Spleen (tissue), 7 donors: Measurements from ENCODE around the gene UROC1.

- PRO-cap, 4 experiments: no peak in any of the 4 experiments
- RAMPAGE, long total RNA, 4 experiments: no peak in any of the 4 experiments
These were observed 17.7 kb downstream of the MUC13 start for GRCh38 chr3:124916787-124917259.

DNA sequence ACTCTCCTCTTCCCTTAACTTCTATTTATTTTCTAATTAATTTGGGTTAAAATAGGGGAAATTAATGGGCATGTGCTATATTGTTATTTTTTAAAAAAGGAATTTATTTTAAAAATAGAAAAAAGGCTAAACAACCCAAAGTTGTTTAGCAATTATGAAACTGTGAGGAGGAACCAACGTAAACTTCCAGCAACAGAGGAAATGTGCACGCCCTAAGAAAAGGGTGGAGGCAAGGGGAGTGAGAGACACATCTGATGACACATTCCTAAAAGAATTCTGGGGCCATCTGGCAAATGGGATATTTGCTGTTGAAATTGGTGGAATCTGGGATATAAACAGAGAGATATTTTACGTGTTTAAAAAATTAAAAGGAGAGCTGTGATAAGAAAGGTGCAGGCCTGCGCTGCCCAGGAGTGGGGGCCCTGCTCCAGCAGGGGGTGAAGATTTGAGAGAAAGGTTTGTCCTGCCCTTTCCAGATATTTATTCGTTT lies 50.8 kb upstream of the MUC13 start:
- PRO-cap, 4 experiments: no peak in any of the 4 experiments
- RAMPAGE, long total RNA, 4 experiments: no peak in any of the 4 experiments

DNA sequence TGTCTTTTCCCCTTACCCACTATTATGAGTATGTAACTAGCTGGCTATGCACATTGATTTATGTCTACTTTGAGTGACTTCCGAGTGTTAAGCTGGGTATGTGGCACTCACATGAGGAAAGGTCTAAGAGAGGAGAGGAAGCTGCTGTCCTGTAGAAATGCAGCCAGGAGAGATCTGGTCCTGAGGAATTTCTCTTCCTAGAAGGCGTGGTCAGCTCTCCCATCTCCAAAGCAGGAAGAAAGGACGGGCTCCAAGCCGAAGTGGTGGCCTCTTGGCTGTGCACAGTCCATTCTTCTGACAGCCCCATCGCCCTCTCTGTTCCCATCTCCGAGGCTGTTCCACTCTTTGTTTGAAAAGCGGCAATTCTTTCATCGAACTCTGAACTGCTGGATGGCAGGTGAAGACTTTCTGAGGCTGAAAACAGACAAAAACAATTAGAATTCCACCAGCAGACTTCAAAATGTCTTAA lies 28.7 kb downstream of the HEG1 start:
- PRO-cap, 4 experiments: no peak in any of the 4 experiments
- RAMPAGE, long total RNA, 4 experiments: start-site peak on the minus strand in 1 of 4 experiments, centred at position 398 of the sequence, 18 reads per replicate

DNA sequence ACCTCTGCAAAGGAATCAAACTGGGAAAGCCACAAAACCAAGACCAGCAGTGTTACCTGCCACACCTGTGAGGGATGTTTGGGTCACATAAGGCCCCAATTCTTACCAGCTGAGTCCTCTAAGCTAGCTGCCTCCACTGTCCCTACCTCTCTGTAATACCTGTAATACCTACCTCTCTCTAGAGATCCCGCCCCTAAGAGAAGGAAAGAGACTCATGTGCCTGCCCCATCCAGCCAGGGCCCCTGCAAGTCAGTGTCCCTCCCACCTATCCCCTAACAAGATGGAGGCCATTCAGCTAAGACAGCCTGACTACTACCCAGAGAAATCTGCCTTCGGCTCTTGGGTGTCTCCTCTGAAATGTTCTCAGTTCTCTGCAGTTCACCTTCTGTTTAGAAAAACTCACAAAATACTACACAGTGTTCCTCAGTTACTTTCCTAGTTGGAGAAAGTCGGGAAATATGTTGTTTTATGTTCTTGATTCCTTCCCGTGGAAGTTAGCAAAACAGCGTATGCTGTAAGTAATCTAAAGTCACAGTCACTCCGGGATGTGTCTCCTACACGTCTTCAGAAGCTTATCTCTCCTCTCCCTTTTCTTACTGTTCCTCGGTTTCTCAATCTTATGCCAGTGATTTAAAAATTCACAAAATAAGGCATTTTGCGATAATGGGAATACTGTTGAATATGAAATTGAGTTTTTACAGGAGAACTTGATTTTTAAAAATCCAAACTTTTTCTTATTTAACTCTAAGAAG lies 1.9 kb downstream of the HEG1 start:
- PRO-cap, 4 experiments: no peak in any of the 4 experiments
- RAMPAGE, long total RNA, 4 experiments: no peak in any of the 4 experiments

- PRO-cap, 4 experiments: no peak in any of the 4 experiments
- RAMPAGE, long total RNA, 4 experiments: no peak in any of the 4 experiments
These were observed 68.1 kb upstream of the HEG1 start for GRCh38 chr3:125123890-125124222.

- PRO-cap, 4 experiments: no peak in any of the 4 experiments
- RAMPAGE, long total RNA, 4 experiments: no peak in any of the 4 experiments
These were observed 73.7 kb upstream of the HEG1 start for GRCh38 chr3:125129460-125130023.

- PRO-cap, 4 experiments: no peak in any of the 4 experiments
- RAMPAGE, long total RNA, 4 experiments: no peak in any of the 4 experiments
These were observed 64.4 kb downstream of the ZNF148 start for GRCh38 chr3:125310592-125311162.

GRCh38 chr3:125375956-125377096 lies 1.2 kb upstream of the ZNF148 start:
- PRO-cap, 4 experiments: no peak in any of the 4 experiments
- RAMPAGE, long total RNA, 4 experiments: no peak in any of the 4 experiments

DNA sequence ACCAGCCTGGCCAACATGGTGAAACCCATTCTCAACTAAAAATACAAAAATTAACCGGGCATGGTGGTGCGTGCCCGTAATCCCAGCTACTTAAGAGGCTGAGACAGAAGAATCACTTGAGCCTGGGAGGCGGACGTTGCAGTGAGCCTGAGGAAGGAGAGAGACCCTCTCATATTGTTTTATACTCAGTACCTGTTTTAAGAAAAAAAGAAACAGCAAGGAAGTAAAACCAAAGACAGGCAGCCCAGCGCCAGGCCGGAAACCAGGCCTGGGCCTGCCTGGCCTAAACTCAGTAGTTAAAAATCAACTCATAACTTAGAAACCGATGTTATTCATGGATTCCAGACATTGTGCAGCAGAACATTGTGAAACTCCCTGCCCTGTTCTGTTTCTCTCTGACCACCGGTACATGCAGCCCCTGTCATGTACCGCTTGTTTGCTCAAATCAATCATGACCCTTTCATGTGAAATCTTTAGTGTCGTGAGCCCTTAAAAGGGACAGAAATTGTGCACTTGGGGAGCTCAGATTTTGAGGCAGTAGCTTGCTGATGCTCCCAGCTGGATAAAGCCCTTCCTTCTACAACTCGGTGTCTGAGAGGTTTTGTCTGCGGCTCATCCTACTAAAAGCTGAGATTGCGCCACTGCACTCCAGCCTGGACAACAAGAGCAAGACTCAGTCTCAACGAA lies 1.4 kb upstream of the OSBPL11 start:
- PRO-cap, 4 experiments: no peak in any of the 4 experiments
- RAMPAGE, long total RNA, 4 experiments: no peak in any of the 4 experiments

- PRO-cap, 4 experiments: no peak in any of the 4 experiments
- RAMPAGE, long total RNA, 4 experiments: no peak in any of the 4 experiments
These were observed 179.2 kb upstream of the OSBPL11 start for GRCh38 chr3:125774538-125774952.

- PRO-cap, 4 experiments: no peak in any of the 4 experiments
- RAMPAGE, long total RNA, 4 experiments: no peak in any of the 4 experiments
These were observed 180.6 kb upstream of the OSBPL11 start for GRCh38 chr3:125775752-125776345.

GRCh38 chr3:125885990-125886512 lies 82.9 kb upstream of the ROPN1B start:
- PRO-cap, 4 experiments: no peak in any of the 4 experiments
- RAMPAGE, long total RNA, 4 experiments: no peak in any of the 4 experiments

GRCh38 chr3:125915224-125915630 lies 53.8 kb upstream of the ROPN1B start:
- PRO-cap, 4 experiments: no peak in any of the 4 experiments
- RAMPAGE, long total RNA, 4 experiments: no peak in any of the 4 experiments

DNA sequence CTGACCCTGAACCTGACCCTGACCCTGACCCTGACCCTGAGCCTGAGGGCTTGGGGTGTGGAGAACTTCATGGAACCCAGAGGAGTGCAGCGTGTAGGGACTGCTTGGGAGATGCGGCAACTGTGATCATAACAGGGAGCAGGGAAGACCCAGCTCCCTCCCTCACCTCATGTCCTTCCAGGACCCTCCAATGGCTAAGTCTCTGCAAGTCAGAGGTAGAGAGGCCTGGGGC lies 6.0 kb upstream of the ALDH1L1 start:
- PRO-cap, 4 experiments: no peak in any of the 4 experiments
- RAMPAGE, long total RNA, 4 experiments: no peak in any of the 4 experiments

GRCh38 chr3:126270018-126271011 lies 86.9 kb downstream of the KLF15 start:
- PRO-cap, 4 experiments: no peak in any of the 4 experiments
- RAMPAGE, long total RNA, 4 experiments: no peak in any of the 4 experiments

GRCh38 chr3:126439284-126440031 lies 36.2 kb downstream of the ZXDC start:
- PRO-cap, 4 experiments: no peak in any of the 4 experiments
- RAMPAGE, long total RNA, 4 experiments: no peak in any of the 4 experiments

DNA sequence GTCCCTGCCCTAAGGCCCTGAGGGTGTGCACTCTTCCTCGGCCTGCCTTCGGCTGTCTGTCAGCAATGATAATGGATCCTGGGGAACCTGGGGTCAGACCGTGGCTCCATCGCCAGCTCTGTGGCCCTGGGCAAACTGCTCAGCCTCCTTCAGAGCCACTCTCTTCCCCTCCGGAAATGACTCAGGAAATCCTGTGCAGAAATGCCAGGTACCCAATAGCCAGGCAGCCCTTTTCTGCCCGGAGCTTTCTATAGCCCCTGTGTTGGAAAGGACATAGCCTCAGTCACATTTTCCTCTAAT lies 11.4 kb upstream of the ZXDC start:
- PRO-cap, 4 experiments: peak in 1 of 4 experiments; most common minus-strand start position 120 of the sequence (in 1)
- RAMPAGE, long total RNA, 4 experiments: no peak in any of the 4 experiments

DNA sequence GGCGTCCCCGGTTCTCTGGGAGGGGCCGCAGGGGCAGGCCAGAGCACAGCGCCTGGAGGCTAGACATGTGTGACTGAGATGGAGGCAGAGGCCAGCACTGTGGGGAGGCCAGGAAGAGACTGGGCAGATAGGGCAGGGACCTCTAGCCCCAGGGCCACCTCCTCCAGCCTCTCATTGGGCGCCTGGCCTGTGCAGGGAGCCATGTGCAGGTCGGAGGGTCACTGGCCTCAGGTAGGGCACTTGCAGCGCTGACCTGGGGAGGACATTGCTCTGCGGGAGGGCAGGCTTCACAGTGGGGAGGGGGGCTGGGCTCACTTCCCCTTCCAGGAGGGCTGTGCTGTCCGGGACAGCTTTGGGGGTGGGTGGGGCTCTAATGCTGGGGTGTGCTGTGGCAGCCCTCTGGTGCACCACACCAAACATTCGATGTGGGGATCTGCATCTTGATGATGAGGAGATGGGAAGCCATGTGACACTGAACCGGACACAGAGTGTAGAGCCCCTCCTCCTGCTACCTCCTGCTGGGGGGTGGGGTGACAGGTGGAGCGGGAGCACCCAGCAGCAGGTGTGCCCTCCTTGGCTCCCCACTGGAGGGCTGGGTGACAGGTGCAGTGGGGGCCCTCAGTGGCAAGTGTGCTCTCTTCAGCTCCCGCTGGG lies at the start of gene UROC1:
Gene UROC1 (minus strand): TSS at position 121 of the 654 bp plus-strand sequence.
- PRO-cap, 4 experiments: no peak in any of the 4 experiments
- RAMPAGE, long total RNA, 4 experiments: no peak in any of the 4 experiments

DNA sequence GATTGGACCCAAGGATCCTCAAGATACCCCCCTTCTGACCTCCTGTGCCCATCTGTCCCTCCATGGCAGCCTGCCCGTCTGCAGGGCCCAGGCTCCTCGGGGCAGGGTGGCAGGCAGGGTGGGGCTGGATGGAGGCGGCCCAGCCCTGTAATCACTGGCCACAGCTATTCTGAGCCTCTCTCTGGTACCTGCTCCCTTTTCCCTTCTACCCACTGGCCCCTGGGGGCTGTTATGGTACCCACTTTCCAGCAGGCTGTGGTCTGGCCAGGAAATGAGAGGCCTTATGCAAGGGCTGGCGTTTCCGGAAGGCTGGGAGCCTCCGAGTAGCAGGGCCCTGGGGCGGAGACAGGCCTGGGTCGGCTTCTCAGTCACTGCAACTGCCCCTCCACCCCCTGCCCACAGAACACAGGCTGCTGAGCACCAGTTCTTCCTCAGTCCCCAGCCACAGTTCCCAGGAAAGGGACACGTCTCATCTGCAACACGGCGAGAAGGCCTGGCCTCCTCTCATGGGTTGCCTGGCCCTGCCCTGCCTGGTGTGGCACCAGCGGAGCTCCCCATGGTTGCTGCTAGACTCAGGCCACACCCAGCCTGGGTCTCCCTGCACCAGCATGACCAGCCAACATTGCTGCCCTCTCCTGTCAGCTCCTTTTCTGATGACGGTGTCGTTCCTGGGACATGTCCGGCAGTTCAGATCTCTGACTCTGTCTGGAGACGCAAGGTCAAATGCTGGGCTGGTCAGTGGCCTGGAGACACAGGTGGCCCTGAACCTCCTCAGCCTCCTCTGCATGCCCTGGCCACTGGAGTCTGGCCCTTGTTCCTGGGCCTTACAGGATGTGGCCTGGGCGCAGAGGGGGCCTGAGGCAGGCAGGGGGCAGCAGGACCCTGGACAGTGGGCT lies 6.4 kb downstream of the CHST13 start:
- PRO-cap, 4 experiments: peak in 2 of 4 experiments; most common plus-strand start position 423 of the sequence (in 1); most common minus-strand start position 206 of the sequence (in 1)
- RAMPAGE, long total RNA, 4 experiments: no peak in any of the 4 experiments

DNA sequence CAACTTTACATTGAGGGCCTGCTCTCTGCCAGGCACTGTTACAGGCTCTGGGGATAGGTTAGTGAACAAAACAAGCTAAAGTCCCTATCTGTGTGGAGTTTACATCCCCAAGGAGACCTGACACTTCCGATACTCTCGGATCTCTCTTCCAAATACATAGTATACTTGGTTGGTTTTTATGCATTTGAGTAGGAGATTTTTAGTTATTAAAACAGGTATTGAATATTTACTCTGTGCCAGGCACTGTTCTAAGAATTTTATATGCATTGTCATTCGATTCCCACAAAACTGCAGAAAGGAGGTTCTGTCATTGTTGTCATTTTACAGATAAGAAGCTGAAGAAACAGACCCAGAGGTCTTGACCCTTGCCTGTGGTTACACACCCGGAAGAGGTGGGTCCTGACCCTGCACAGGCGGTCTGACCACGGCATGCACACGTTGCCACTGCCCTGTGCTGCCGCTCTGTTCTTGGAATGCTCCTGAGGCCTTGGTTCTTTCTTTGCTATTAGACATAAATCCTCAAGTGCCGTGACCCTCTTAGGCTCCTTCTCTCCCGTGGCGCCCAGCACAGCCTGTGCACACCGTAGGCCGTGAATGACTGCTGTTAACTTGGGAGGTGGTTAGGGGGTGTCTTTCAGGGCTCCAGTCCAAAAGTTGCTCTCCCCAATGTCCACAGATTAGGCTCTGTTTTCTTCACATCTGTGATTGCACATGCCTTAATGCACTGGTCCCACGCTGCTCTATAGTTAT lies 74.2 kb upstream of the PLXNA1 start:
- PRO-cap, 4 experiments: no peak in any of the 4 experiments
- RAMPAGE, long total RNA, 4 experiments: no peak in any of the 4 experiments